Sternocleidomastoid (tissue), 1 donor: ENCODE data around the genes CFAP91, STXBP5L and CSTA.

GRCh38 chr3:119702485-119703584, at the start of gene CFAP91:
Gene CFAP91 (plus strand): TSS chr3:119703022.
- PRO-cap = bidirectional peak, plus-strand start at chr3:119703088, minus-strand start at chr3:119702829

DNA sequence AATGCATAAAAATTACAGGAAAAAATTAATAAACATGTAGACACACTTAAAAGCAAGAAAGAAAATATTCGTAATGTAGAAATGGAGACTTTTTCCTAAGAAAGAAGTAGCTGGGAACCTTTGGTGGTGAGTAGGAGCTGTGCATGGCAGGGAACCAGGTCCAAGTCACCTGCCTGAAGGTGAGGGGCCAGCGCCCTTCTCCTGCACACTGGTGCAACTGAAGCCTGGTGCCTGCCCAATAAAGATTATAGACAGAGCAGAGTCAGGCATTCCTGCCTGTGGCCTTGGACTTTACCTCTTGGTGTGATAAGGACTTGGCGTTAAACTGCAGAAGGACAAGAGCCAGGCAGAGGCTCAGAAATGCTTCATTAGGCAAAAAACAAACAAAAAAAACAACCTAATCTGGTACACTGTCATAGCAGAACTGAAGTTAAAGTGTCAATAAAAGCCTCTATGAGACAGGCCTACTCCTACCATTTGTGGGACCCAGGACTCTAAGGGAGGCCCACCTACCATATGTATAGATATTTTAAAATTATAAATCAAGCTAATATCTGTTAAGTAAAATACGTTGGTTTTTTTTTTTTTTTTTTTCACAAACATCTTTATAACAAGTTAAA, 14.3 kb downstream of the CFAP91 start:
- PRO-cap = no peak

- PRO-cap = no peak
Measured at GRCh38 chr3:120033603-120034441, 60.4 kb downstream of the GSK3B start.

DNA sequence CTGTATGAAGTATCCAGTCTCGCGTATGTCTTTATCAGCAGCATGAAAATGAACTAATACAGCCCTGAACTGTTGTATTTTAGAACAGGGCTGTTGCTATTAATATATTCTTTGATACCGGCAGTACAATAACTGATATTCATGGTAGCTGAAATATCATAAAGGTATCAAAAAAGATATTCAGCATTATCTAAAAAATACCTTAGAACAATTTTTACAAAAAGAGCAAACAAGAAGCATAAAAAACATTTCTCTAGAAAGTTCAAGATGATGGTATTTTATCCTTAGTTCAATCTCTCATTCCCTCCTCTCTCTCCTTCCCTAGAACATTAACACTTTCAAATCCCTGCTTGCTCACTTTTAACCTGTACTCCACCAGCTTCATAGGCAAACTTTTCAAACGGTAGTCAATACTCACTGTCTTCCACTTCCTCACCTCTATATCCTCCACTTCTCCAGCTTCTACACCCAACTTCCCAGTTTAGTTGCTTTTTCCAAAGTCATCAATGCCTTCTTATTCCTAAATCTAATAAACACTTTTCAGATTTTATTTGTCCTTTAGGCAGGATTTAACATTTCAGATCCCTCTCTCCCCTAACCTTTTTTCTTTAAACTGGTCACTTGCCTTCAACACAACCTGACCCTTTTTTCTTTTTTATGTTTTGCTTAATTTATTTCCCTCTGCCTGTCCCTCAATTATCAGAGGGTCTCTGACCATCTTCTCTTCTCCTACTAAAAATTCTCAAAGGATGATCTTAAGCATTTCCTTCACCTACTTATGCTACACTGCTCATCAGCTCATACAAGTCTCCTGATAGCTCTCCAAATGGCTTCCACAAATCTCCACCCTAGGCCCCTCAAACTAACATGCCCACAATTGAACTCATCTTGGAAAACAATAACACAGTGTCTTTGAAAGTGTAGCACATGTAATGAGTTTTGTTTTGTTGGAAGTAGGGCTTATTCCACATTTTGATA, 40.0 kb downstream of the GSK3B start:
- PRO-cap = no peak

DNA sequence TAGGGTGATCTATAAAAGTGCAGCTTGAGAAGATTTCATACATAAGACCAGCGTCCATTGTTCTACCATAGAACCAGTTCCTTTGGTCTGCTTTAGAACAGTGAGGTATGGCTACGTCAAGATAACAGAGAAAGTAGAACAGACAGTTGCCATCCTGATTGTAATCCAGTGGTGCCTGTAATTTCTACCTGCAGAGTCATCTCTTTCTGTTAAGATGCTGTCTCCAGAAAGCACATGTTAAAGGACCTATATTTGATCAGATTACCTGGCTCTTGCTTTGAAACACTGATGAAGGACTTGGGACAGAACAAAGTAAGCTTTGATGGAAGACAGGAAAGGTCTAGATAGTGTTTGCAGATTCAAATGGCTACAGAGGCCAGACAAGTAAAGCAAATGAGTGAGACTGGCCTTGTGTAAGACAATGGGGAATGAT, 1.6 kb upstream of the GSK3B start:
- PRO-cap = no peak

DNA sequence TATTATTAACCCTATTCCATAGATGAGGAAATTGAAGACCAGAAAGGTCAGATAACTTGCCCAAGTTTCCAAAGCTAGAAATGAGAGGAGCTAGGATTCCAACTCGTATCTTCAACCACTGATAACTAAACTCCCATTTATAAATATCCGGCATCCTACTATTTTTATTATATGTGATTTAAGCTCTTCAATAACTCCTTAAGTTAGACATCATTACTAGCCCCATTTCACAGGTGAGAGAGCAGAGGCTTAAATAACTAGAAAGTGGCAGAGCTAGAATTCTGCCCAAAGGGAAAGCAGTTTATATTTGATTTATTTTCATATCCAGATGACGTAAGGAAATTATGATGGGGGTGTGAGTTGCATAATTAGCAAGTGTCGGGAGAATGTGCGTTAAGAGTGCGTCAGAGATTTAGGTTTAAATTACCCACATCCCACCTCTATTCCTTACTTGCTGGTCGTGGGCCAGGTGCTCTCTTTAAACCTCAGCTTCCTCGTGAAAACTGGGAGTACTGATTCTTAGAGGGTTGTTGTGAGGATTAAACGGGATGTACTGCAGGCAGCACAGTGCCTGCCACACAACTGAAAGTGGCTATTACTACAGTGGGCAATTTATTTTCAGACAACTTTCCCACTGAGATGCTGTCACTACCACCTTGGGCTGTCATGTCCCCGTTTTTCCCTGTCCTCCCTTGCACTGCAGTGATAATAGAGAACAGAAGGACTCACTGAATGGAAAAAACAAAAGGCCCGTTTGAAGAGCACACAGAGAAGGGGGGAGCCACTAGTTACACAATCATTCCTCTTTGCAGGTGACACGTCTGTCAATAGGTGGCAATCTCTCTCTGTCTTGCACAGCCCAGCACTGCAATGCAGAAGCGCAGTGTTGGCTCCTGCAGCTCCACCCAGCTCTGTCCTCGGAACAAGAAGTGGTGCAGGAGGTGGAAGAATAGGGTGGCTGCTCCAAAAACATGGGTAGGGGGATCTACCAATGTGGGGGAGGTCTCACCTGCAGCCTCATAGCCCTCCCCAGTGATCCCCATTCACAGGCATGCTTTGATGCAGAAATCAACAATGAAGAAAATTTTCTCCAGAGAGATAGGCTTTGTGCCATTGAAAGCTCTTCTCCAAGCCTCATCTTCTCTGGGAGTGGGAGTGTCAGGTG, 32.2 kb downstream of the FSTL1 start:
- PRO-cap = no peak

DNA sequence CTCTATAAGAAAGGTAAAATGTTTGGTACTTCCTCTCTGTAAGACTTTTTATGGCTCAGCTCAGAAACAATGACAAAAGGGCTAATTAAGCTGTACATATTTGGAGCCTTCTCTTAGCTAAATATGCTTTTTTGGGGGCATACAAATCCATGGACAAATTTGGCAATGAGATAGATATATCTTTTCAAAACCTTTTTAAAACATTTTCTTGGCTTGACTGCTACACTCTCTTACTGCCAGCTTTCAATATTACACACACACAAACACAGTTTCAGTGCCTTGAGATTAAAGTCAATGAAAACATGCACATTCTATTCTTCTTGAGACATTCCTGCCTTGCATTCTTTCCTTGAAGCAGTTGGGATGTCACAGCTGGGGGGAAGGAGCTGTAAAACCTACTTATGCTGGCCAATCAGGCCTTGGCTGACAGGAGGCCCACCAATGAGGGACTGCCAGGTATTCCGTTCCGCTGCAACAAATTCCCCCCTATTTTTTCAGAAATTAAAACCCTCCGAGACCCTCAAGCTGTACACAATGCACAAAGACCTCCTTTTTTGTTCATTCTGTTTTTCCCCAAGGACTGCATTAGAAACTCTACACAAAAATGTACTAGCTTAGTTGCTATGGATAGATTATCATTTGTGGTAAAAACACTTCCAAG, 18.7 kb downstream of the FSTL1 start:
- PRO-cap = no peak

- PRO-cap = no peak
Measured at GRCh38 chr3:120487098-120487473, 36.3 kb upstream of the FSTL1 start.

- PRO-cap = no peak
Measured at GRCh38 chr3:120680258-120680974, 1.6 kb downstream of the HGD start.

GRCh38 chr3:120693639-120694165, 11.7 kb upstream of the HGD start:
- PRO-cap = no peak

GRCh38 chr3:120816880-120817442, 74.4 kb downstream of the GTF2E1 start:
- PRO-cap = no peak

- PRO-cap = no peak
Measured at GRCh38 chr3:120908162-120909168, at the start of gene STXBP5L. Gene STXBP5L (plus strand): TSS chr3:120908205.

- PRO-cap = no peak
Measured at GRCh38 chr3:121658057-121658529, 2.6 kb downstream of the HCLS1 start.

GRCh38 chr3:122310357-122310815, 14.7 kb upstream of the CSTA start:
- PRO-cap = no peak

- PRO-cap = unidirectional peak, plus-strand start at chr3:122325248
Measured at GRCh38 chr3:122324734-122325399, at the start of gene CSTA. Gene CSTA (plus strand): TSS chr3:122325248.

DNA sequence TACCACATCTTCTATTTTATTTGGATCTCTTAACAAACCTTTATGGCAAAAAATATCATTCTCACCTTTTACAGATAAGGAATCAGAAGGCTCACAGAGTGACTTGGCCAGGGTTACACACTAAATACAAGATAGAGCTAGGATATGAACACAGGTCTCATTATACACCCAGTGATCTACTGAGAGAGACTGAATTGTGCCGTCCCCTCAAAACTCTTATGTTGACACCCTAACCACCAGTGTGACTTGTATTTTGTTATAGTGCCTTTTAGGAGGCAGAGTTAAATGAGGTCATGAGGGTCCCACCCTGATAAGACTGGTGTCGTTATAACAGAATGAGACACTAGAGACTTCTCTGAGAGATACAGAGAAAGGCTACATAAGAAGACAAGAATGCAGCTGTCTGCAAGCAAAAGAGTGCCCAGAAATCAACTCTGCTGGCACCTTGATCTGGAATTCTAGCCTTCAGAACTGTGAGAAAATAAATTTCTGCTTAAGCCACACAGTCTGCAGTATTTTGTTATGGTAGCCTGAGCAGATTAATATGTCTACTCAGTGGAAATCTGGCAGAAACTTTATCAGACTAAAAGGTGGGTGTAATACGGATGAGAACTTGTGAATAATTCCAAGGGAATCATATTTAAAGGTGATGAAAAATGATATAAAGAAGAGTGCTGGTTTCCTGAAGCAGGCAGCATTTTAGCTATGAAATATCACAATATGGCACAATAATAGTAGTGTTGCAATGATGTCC, 12.5 kb downstream of the KPNA1 start:
- PRO-cap = no peak

GRCh38 chr3:122727852-122728119, 47.1 kb downstream of the PARP14 start:
- PRO-cap = no peak

GRCh38 chr3:122732820-122733310, 52.2 kb downstream of the PARP14 start:
- PRO-cap = no peak

DNA sequence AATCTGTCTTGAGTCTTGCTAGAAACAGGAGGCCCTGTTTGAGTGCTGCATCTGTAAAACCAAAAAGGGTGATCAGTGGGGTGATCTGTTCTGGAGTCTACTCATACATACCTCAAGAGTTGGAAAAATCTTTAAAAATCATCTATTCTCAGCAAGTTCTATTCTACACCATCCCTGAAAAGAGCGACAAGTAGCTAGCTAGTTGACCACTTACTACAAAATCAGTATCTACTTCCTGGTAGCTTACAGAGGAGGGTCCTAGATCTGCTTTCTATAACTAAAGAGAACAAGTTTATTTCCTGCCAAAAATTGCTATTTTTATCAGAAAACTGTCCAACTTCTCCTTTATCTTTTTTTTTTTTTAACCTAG, 31.7 kb downstream of the HSPBAP1 start:
- PRO-cap = no peak

GRCh38 chr3:122880660-122881190, 85.9 kb downstream of the SLC49A4 start:
- PRO-cap = no peak